Breast epithelium (tissue), 2 donors: ENCODE measurements around a stretch of chr10.

GRCh38 chr10:18463768-18464296 is 187.6 kb downstream of the NSUN6 start:
- PRO-cap, result no peak
- RAMPAGE, long total RNA, 2 experiments, result no peak in any of the 2 experiments

DNA sequence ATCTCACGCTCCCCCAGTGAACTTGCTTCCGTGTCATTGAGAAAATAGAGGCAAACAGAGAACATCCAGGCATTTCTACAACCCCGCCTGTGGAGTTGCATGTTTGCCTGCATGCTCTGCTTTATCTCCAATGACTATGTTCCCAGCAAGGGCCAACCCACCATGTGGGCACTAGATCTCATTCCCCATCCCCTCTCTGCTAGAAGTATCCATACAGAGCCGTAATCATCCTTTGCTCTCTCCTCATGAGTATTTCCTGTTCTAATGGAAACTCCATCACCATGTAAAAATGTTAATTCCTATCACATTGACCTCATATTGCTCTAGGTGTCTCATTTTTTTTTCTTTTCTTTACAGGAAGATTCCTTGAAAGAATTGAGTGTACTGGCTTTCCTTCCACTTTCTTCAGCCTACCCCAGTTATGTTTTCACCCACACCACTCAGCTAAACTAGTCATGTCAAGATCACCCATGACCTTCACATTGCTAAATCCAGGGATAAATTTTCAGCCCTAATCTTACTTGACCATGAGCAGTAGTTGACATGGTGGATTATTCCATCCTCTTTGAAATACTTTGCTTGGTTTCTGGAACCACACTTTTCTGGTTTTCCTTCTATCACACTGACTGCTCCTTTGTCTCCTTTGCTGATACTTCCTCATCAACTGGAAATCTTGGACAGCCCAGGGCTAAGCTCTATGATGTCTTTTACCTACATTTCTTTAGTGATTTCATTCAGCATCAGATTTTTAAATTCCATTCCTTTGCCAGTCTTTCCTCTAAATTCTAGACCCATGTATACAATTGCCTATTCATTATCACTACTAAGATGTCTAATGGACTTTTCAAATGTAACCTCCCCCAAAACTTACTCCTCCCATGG is 131.8 kb downstream of the NSUN6 start:
- PRO-cap, result no peak
- RAMPAGE, long total RNA, 2 experiments, result no peak in any of the 2 experiments

GRCh38 chr10:18569663-18570405 is 81.6 kb downstream of the NSUN6 start:
- PRO-cap, result no peak
- RAMPAGE, long total RNA, 2 experiments, result no peak in any of the 2 experiments

DNA sequence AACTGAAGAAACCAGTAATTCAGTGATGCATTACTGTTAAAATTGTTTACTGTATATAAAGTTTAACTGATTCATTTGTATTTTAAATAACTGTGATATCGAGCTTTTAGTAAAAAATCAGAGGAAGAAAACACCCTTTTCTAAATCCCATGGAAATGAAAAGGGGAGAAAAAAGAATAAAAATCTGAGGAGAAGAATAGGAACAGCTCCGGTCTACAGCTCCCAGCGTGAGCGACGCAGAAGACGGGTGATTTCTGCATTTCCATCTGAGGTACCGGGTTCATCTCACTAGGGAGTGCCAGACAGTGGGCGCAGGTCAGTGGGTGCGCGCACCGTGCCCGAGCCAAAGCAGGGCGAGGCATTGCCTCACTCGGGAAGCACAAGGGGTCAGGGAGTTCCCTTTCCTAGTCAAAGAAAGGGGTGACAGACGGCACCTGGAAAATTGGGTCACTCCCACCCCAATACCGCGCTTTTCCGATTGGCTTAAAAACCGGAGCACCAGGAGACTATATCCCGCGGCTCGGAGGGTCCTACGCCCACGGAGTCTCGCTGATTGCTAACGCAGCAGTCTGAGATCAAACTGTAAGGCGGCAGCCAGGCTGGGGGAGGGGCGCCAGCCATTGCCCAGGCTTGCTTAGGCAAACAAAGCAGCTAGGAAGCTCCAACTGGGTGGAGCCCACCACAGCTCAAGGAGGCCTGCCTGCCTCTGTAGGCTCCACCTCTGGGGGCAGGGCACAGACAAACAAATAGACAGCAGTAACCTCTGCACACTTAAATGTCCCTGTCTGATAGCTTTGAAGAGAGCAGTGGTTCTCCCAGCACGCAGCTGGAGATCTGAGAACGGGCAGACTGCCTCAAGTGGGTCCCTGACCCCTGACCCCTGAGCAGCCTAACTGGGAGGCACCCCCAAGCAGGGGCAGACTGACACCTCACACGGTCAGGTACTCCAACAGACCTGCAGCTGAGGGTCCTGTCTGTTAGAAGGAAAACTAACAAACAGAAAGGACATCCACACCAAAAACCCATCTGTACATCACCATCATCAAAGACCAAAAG is 23.8 kb downstream of the NSUN6 start:
- PRO-cap, result no peak
- RAMPAGE, long total RNA, 2 experiments, result no peak in any of the 2 experiments

DNA sequence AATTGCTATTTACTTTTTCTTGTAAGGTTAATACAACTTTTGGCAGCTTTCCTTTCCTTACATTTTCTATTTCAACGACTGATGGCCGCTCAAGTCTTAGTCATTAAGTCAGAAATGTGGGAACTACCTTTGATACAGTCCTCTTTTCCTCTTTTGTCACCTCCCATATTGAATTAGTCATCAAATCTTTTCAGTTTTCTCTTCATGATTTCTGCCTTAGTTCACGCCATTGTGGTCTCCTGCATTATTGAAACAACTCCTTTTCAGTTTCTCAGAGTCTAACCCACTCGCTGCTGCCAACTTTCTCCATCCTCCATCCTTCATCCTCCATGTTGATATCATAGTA is 138.5 kb upstream of the MALRD1 start:
- PRO-cap, result no peak
- RAMPAGE, long total RNA, 2 experiments, result no peak in any of the 2 experiments

DNA sequence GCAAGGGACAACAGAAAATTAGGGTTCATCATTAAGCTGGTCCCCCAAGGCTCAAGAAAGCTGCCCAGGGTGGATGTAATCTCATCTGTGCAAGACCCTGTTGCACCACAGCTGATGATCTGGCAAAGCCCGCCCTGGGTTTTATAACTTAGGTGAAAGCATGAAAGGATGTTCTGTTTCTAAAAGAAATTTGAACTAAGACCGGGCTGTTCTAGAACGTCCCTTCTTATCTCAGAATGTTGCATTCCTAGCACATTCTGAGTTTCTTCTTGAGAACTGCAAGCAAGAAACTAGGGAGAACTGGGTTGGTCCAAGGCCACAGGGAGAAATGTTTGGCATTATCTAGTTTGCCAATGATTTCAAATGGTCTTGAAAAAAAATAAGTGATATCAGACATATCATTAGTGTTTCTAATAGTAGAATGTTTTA is 358.8 kb upstream of the PLXDC2 start:
- PRO-cap, result no peak
- RAMPAGE, long total RNA, 2 experiments, result no peak in any of the 2 experiments

DNA sequence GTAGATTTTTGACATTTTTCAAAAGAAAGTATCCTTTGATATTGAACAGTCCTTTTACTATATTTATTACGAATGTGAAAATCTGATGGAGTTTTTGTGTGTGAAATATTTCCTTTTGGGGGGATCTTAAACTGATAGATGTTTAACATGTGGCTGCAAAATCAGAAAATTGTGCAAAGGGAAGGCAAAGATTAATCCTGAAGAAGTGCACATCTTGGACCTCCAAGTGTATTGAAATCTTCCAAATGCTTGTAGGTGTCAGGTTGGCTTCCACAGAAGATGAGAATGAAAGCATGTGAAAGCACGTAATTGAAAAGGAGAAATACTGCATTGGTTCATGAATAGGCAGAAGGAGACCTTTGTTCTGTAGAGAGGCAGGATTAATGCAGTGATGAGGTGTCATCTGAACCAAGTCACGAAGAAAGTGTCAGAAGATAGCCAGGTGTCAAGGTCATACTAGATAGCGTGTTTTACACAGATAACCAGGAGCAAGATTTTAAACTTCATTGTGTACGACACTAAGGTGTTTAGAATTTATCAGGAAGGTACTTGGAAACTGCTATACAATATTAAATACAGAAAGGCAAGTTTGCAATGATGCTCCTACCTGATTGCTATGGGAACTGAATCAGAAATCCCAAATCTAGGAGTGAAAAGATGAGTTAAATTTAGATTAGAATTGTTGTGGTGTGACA is 193.2 kb downstream of the PLXDC2 start:
- PRO-cap, result no peak
- RAMPAGE, long total RNA, 2 experiments, result no peak in any of the 2 experiments

DNA sequence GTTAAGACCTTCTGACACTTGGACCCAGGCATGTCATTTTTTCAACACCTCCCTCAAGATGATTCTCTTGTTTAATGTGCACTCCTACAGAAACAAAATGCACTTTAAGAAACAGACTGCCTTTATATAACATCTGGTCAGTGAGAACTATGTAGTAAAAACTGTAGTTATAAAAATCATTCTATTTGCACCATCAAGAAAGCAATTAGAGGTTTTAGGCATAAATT is 269.4 kb downstream of the PLXDC2 start:
- PRO-cap, result no peak
- RAMPAGE, long total RNA, 2 experiments, result no peak in any of the 2 experiments

DNA sequence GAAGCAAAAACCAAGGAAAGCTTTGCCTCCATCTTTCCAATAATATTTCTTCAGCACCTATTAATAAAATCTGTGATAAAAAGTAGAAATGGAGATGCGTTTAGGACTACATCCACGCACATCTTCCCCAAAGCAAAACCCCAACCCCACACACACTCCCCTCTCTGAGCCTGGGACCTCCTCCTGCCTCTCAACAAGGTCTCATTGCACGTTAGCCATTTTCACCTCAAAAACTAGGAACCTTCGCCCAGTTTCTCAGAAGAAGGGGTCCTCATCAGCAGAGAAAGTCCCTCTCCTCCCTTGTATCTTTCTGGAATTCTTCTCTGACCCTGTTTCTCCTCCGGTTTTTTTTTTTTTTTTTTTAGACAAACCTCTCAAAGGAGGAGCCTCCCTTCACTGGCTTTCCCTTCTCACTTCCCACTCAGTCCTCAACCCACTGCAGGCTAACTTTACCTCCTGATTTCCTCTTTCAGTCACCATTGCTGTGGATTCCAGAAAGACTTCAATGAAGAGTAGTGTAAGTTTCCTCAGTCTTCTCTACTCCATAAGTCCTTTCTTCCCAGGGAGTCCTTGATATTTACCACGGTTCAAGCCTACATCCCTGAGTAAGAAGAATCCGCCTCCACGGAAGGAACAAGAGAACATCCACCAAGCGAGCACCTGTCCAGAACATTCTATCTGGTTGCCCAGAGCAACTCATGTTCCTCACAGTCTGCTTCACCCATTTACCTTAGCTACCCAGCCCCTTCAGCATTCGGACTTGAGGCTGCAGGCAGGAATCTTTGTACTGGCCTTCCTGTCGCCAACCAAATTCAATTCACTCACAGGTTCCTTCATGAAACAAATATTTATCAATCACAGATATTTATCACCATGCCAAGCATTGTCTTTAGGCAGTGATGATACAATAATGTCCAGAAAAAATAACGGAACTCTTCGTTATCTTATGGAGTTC is 250.2 kb upstream of the NEBL start:
- PRO-cap, result no peak
- RAMPAGE, long total RNA, 2 experiments, result no peak in any of the 2 experiments

DNA sequence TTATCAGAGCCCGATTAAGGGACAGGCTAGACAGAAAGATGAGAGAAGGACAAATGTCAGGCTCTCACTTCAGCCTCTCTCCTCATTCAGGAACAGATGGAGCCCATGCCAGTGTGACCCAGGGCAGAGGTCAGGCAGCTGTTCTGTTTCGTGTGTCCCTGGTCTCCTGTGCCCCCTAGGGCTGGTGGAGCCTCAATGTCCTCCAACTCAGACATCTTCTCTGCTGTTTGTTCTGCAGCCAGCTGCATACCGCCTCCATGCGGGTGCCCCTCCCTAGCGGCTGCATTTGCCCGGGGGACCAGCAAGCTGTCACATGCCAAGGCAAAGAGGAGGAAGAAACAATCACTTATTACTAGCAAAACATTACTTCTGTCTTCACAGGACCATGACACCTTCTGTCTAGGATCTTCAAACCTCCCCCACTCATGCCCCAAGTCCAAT is 189.1 kb downstream of the SKIDA1 start:
- PRO-cap, result no peak
- RAMPAGE, long total RNA, 2 experiments, result no peak in any of the 2 experiments

DNA sequence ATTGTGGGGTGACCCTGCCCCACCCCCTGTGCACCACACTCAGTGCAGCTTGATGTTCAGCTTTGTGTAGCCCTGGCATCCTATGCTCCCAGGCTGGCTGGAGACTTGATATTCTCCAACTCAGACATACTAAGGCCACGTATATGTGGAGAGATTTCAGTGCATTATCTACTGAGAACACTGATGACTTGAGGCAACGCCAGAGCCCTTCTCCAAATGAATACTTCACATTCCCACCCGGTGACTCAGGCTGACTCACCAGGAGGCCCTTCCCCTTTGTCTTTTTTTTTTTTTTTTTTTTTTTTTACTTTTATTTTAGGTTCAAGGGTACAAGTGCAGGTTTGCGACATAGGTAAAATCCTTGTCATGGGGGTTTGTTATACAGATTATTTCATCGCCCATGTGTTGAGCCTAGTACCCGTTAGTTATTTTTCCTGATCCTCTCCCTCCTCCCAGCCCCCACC is 188.6 kb downstream of the SKIDA1 start:
- PRO-cap, result no peak
- RAMPAGE, long total RNA, 2 experiments, result no peak in any of the 2 experiments

DNA sequence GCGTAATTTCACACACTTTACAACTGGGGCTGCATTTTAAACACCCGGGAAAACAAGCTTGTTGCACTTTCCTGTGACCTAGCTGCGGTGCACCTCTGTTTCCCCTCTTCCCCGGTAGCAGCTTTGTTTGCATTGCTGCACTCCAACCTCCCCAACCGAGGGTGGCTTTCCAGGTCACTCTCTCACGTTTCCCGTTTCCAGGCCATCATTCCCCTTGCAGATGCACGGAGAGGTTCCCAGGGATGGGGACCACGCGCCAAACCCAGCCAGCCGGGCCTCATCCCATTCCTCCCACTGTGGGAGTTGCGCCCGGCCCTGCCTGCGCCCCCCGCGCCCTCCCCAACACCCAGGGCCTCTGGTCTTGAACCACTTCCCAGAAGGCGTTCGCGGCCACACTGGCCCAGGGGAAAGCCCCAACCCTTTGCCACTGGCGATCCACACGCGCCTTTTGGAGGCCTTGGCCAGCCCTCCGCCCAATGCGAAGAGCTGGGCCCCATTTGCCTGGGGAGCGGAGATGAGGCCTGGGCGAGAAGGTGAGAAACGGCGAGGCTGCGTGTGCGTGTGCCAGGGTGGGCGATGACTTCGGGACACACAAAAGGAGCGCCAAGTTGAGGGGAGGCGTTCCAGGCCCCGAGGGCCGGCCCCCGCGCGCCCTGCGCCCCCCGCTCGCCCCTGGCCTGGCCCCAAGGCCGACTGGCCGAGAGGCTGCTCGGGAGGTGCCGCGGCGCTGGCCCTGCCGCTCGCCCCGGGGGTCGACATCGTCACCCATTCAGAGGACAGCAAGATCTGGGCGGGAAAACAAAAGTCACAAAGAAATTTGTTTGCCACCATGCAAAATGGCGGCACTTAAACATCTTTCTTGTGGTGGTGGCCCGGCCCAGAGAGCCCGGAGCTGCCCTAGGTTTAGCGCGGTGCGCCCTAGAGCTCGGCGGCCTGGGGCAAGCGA is 15.9 kb downstream of the SKIDA1 start:
- PRO-cap, result no peak
- RAMPAGE, long total RNA, 2 experiments, result no peak in any of the 2 experiments

GRCh38 chr10:21514609-21515425 is 10.7 kb downstream of the SKIDA1 start:
- PRO-cap, result no peak
- RAMPAGE, long total RNA, 2 experiments, result no peak in any of the 2 experiments

- PRO-cap, result no peak
- RAMPAGE, long total RNA, 2 experiments, result no peak in any of the 2 experiments
Measured at GRCh38 chr10:21517587-21518030, 7.9 kb downstream of the SKIDA1 start.

DNA sequence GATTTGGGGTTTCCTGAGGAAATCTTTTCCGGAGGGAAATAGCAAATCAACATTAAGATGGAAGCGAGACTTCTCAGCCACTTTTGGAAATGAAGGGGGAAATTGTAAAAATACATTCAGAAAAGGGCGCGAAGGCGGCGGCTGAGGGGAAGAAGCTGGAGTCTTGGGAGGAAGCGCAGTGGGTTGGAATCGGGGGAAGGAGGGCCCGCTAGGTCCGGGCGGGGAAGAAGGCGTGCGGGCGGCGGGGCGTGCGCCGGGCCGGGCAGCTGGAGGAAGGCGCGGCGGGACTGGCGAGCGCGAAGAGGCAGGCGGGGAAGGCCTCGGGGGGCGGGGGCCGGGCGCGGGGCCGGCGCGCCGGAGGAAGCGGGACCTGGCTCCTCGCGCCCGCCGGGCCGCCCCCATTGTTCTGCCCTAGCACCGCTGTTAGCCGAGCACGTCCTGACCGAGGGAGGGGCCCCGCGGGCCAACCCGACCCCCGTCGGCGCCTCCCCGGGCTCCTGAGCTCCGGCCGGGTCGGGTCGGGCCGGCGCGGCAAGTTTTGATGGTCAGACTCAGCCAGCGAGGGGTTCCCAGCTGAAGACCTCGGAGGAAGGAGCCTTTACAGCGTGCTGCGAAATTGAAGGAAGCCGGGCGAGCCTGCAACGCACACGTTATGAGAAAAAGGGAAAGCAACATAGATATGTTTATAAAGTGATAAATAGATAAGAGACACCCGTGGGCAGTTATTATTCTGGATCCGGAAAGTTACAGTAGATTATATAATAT is 1.6 kb upstream of the SKIDA1 start:
- PRO-cap, result bidirectional peak, plus-strand start at position 211 of the sequence, minus-strand start at position 289 of the sequence; bidirectional peak, plus-strand start at position 430 of the sequence, minus-strand start at position 403 of the sequence
- RAMPAGE, long total RNA, 2 experiments, result no peak in any of the 2 experiments

- PRO-cap, result no peak
- RAMPAGE, long total RNA, 2 experiments, result no peak in any of the 2 experiments
Measured at GRCh38 chr10:21670368-21671227, 136.6 kb downstream of the MLLT10 start.

- PRO-cap, result no peak
- RAMPAGE, long total RNA, 2 experiments, result no peak in any of the 2 experiments
Measured at GRCh38 chr10:21928144-21928824, 75.2 kb downstream of the DNAJC1 start.

DNA sequence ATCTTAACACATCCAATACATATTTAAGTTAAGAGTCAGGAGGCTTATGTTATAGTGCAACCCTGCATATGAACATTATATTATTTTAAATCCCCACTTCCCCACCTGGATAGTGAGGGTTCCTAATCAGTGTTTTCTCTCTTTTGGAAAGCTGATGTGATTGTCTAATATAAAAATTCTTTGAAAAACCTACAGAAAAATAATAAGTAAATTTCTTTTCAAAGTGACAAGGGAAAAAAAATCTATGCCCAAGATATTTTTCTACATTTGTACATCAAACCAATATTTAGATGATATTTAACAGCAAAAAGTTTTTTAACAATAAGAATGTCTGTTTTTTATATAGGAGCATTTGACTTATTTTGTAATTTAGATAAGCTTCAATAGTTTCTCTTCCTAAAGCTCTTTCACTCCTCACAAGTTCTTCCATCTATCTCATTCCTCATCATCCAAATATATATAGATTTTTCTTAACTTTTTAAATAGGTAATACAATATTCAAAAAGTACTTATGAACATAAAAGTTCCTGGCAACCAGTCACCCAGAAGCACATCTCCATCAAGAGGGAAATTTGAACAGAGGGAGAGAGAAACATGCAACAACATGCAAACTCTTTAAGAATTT is 25.7 kb downstream of the DNAJC1 start:
- PRO-cap, result no peak
- RAMPAGE, long total RNA, 2 experiments, result no peak in any of the 2 experiments

GRCh38 chr10:22319935-22320400 is 931 bp upstream of the BMI1 start:
- PRO-cap, result no peak
- RAMPAGE, long total RNA, 2 experiments, result no peak in any of the 2 experiments

DNA sequence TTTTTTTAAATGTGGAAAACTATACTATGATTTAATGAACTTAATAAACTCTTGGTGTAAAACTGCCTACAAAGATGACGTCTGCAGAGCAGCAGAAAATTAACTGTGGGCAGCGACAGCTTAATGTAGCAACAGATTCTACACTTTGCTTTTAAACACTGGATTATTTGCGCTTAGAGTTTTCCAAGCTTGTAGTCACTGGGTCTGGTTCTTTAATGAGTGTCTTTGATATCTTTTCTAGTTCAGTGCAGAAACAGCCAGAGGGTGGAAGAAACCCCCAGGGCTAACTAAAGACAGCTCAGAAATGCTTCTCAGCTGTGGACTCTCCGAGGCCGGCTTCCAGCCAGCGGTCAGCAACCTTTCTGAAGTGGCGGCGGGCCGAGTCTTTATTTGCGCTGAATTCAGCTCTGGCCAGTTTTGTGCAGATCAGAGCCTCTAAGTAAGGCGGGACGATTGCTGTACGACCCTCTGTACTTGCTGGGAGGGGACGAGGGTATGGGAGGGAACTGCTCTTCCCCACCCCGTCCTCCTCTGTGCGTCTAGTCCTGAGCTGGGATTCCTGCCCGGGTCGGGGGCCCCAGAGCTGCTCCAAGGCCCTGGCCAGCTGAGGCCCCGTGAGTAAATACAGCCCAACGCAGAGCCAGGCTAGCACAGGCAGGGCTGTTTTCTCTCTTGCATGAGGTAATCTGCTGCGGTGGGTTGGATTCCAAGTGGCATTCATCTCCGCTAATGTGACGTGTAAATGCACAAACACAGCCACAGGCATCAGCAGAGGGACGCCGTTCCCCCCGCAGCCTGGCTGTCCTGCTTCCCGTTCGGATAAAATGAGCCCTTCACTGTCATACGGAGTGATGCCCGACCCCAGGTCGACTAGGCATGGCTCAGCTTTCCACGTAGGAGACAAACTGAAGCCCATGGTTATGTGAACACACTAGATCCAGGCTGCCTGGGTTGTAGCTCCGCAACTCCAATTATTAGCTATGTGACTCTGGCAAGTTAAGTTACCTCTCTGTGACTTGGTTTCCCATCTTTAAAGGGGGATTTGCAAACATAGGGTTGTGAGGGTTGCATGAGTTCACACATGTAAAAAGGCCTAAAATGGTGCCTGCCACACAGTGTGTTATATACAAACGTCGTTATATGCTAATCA is 159.7 kb downstream of the PIP4K2A start:
- PRO-cap, result no peak
- RAMPAGE, long total RNA, 2 experiments, result no peak in any of the 2 experiments